Sciatic nerve (tissue), 1 donor: ENCODE measurements around a stretch of chr10.

DNA sequence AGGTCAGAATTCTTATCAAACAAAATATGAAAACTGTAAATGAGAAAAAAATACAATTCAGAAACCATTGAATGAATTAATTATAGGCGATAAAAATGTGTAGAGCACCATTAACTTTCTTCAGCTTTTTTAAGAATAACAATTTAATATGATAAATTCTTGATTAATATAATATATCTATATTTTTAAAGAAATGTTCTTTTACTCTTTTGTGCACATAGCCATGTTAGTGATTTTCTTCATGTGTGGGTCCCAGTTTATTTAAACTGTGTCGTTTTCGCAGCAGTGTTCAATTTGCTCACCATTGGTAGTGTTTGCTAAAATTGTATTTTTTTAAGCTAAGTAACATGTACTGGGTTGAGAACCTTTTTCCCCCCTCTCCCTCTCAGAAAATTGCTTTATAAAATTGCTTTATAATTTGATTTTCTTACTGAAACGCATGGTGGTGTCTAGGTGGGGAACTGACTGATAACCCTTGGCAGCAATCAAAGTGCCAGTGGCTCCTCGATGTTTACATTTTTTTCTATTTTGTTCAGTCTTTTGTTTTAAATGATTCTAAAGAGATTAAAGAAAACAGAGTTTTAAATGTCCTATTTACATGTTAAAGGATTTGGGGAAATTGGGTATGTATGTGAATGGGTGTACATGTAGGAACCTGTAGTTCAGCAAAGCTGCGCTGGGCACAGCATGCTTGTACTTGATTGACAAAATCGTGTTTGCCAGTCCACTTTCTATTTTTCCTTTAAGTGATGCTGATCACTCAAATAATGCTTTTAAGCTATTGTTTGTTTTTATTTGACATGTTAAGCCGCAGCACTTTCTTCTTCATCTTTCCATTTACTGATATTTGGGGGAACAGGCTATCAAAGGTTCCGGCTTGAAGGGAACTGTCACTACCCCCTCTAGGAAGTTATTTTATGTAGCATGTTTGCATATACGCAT lies 40.7 kb downstream of the FHIP2A start:
- PRO-cap, result no peak

DNA sequence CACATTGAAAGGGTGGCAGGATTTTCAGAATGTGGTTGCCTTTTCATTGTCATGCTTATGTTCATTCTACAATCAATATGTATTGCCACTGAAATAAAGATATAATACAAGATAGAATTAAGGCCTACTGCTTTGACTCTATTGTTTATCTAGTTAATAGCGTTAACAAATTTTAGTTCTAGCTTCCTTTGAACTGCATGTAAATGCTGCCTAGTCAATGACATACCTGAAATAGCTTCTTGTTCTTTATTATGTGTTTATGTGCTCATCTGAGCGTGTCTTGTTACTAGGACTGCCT lies 465.4 kb downstream of the GFRA1 start:
- PRO-cap, result no peak

DNA sequence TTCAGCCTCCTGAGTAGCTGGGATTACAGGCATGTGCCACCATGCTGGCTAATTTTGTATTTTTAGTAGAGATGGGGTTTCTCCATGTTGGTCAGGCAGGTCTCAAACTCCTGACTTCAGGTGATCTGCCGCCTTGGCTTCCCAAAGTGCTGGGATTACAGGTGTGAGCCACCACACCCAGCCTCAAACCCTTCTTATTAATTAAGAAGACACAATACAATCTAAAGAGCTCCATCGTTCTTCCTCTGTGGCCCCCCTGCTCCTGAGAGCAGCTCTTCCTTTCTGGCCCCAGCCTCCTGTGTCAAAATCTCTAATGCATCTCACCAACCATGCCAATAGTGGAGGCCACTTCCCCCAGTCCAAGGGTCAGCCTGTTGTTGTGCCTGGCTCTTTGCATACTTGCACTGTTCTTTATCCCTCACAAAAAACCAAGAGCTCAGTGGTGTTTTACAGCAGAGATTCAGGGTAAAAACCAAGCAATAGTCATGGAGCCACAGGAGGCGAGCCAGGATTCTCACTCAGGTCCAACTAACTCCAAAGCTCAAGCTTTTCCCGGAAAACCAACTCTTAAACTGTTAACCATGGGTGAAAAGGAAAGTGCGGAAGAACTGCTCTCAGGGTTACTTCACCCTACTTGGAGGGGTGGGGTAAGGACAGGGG lies 190.3 kb downstream of the GFRA1 start:
- PRO-cap, result no peak

DNA sequence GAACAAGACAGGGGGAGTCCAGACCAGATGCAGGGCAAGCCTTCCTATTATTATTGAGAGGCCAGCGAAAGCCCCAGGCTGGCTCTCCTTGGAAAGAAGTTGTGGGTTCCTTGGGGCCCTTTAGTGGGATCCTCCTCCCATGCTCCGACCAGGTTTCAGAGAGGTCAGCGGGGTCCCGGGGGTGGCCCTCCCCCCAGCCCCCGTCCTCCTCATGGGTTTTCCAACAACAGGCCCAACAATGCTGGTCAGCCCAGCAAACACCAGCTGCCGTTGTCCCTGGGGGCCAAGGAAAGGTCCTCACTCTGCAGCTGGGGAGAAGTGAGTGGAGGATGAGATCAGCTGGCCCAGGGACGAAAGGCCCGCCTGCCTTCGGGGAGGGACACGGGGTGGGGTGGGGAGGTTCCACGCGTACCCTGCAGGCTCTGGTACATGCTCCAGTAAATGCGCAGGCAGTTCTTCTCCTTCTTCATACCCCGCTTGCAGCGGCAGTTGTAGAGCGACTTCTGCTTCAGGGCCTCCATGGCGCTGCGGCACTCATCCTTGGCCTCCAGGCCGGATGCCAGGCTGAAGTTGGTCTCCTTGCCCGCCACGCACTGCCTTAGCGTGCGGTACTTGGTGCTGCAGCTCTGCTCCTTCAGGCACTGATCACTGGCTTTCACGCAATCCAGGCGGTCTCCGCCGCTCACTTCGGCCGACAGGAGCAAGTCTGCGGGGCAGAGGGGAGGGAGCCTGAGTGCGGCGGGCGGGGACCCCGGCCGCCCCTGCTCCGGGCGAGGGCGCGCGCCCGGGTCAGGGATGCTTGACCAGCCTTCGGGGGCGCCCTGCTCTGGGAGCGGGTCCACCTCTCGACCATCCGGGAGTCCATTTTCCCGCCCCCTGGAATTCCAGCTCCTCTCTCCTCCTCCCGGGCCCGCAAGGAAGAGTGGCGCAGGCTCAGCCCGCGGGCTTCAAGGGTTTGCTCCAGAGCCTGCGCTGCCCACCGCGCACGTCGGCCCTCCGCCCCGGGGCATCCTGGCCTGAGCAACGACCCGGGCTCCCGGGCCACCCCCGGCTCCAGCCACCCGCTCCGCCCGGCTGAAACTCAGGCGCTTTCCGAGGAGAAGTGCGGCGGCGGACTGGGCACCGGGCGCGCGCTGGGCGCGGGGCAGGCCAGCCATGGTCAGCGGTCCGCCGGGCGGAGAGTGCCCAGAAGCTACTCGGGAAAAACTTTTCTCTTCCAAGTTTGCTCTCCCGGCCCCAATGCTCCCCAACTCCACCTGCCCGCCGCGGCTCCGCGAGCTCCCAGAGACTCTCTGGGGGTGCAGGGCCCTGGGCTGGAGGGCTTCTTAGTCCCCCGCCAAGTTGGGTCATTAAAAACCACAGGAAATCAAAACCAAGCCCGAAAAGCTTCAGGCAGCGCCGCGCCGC lies 2.1 kb downstream of the GFRA1 start:
- PRO-cap, result no peak

GRCh38 chr10:116708192-116708834 lies 34.1 kb downstream of the HSPA12A start:
- PRO-cap, result unidirectional peak, plus-strand start at chr10:116708655

DNA sequence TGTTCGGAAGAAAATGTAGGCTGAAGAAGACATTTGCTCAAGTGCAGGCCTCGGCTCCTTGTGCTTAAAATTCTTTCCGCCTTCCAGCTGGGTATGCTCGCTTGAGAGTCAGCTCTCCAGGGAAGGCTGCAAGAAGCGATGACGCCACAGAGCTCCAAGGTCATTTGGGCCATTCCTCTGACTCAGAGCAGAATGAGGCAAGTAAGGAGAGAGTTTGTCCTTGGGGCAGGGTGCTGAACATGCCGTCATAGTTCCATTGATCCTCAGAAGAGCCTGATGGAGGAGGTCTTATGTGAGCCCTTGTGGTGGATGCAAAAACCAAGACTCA lies 27.4 kb upstream of the HSPA12A start:
- PRO-cap, result no peak

GRCh38 chr10:116848881-116849342 lies 387 bp upstream of the ENO4 start:
- PRO-cap, result no peak

DNA sequence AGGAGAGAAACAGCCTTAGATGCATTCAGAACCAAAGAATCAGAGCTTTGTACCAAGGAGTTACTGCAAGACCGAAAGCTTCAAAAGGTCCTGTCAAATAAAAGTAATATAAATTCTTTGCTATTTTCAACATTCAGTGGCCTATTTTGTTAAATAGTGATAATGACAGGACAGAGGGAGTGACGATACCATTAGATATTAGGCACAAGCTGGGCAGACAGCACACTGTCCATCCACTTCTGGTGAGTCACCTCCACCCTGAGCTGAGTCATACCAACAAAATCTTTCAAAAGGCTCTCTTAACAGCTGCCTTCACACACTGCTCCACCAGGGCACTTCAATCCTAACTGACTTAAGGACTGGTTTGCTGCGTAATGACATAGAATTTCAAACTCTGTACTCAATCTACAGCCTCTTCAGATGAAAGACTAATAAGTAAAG lies 57.9 kb downstream of the SHTN1 start:
- PRO-cap, result no peak

DNA sequence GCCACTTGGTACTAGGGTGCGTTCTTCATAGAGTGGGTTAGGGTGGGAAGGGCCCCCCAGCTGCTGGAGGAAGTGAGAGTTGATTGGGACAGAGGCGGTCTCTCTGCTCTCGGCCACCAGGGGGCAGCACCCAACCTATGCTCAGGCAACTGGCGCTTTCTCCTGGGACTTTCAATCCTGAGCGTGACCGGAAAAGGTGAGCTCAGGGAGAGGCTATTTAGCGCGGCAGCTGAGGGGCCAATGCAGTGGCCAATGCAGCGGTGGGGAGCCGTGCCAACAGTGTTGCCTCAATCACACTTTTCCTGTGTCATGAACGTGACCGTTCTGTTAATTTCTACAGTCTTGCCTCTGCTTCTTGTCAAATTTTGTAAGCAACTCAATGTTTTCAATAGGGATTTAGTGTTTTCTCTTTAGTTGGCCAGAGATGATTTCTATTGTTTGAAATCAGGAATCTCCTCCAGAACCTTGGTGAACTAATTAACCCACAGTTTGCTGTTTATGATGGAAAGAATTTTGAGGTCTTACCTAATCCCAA lies 67.8 kb upstream of the PDZD8 start:
- PRO-cap, result no peak

DNA sequence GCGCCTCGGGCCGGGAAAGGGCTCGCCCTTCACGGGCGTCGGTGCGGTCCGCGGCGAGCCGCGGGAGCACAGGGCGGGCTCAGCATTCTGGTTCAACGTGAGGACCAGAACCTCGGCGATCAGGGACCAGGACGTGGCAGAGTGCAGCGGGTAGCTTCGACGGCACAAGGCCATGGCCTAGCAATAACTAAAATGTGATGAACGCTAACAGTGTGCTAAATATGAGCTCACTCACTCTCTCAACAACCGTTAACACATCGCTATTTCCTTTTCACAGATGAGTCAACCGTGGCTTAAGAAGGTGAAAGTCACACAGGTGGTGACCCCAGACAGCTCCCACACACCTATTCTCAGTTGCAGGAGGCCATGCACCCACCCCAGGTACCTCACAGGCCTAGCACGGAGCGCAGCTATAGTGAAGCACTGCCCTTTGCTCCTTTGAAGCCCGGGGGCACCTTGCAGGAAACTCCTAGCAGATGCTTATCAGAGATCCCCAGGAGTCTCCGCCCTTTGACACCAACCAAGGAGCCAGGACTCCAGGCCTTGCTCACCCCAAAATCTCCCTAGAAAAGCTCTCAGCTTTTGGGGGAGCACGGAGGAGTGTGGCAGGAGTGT lies 4.4 kb upstream of the EMX2 start:
- PRO-cap, result no peak

GRCh38 chr10:118570929-118571455 lies 24.5 kb downstream of the PRLHR start:
- PRO-cap, result no peak

GRCh38 chr10:118625553-118625940 lies 30.1 kb upstream of the PRLHR start:
- PRO-cap, result no peak

- PRO-cap, result no peak
Measured at GRCh38 chr10:118659356-118659802, 63.9 kb upstream of the PRLHR start.

- PRO-cap, result no peak
Measured at GRCh38 chr10:118669115-118669880, 73.8 kb upstream of the PRLHR start.

DNA sequence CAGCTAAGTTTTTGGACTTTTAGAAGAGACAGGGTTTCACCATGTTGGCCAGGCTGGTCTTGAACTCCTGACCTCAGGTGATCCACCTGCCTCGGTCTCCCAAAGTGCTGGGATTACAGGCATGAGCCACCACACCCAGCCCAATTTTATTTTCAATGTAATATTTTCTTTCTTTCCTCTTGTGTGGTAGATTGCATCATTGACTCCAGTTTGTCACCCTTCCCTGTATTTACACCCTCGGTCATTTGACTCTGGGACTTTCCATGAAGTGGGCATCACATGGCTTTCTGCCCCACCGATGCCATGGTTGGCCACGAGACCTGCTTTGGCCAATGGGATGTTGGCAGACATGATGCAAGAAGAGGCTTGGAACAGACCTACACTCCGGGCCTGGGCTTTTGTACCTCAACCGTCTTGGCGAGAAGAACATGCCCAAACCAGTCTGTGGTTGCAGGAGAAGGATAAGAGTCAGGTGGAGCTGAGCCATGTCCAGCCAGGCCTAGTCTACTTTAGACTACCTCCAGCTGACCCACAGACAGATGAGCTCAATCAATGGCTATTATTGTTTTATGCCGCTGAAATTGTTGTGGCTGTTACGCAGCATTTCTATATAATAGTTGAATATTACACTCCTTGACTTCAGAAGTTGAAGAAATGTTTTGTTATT lies 38.8 kb upstream of the CACUL1 start:
- PRO-cap, result no peak

GRCh38 chr10:119025664-119026118 lies 3.8 kb upstream of the NANOS1 start:
- PRO-cap, result no peak

- PRO-cap, result no peak
Measured at GRCh38 chr10:119177200-119177406, 1.5 kb downstream of the PRDX3 start.

GRCh38 chr10:119208574-119209341 lies 1.4 kb downstream of the GRK5 start:
- PRO-cap, result bidirectional peak, plus-strand start at chr10:119209258, minus-strand start at chr10:119209292

- PRO-cap, result no peak
Measured at GRCh38 chr10:119239136-119239335, 31.7 kb downstream of the GRK5 start.

GRCh38 chr10:119243328-119243886 lies 36.0 kb downstream of the GRK5 start:
- PRO-cap, result no peak